Neural progenitor cell (in vitro differentiated cells): ENCODE results near the genes KRT83, KRT6B and KRT73.

DNA sequence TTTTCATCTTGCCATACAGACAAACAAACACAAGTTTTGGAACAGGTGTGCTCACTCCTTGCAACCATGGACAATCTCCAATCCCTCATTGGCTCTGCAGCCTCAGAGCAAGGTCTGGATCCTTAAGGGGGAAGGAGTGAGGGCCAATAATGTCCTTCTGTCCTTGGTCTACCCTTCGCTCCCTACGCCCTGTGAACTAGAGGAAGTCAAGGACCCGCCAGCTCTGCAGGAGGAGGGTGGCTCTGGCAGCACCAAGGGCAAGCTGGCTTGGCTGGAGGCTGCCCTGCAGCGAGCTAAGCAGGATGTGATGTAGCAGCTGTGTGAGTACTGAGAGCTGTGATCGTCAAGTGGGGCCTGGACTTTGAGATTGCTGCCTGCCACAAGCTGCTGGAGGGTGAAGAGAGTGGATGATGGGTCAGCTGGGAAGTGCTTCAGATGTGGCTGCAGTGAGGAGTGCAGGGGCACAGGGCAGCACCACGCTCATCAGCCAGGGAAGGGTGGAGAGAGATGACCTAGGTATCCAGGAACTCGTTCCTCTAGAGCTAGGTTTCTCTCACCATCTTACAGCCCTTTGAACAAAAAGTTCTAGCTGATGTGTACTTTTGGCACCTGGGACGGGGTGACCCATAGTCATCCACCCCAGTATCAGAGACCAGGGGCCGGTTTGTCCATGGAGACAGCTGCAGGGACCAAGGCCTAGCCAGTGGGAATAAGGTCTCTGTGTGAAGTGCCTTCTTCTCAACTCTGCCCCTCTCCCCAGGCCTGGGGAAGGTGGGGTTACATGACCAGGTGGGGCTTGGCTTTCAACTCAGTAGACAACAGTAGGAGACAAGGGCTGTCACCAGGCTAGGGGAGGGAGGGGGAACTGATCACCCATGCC, 3.1 kb downstream of the KRT86 start:
- RAMPAGE, long total RNA, result no peak

GRCh38 chr12:52321175-52321816, at the start of gene KRT83:
Gene KRT83, minus strand, starts transcription at chr12:52321398.
- RAMPAGE, long total RNA, result no peak

DNA sequence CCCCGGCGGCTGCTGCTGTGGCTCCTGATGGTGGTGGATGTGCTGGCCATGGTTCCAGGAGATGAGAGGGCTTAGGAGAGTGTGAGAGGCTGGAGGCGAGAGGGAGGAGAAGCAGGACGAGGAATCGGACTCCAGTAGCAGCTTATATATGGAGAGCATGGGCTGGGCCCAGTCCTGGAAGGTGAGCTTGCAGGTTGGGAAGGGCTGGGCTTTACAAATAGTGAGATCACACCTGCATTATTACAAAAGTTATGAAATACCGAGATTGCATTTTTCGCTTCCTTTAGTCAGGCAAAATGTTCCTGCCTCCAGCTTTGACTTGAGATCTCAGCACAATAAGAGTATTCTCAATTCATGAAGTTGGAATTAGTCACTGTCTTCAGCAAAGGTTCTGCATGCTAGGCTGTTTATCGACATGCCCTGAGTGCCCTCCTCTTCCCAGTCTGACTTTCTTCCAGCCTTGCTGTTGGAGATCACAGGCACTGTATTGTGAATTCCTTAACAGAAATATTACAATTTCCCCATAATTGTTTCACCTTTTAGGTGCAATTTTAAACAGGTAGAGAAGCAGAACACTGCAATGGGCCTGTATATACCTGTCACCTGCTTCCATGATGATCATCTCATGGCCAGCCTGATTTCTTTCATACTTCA, at the start of gene KRT6B:
KRT6B (minus strand) TSS at position 118 of the 654 bp plus-strand sequence.
- RAMPAGE, long total RNA, result no peak

DNA sequence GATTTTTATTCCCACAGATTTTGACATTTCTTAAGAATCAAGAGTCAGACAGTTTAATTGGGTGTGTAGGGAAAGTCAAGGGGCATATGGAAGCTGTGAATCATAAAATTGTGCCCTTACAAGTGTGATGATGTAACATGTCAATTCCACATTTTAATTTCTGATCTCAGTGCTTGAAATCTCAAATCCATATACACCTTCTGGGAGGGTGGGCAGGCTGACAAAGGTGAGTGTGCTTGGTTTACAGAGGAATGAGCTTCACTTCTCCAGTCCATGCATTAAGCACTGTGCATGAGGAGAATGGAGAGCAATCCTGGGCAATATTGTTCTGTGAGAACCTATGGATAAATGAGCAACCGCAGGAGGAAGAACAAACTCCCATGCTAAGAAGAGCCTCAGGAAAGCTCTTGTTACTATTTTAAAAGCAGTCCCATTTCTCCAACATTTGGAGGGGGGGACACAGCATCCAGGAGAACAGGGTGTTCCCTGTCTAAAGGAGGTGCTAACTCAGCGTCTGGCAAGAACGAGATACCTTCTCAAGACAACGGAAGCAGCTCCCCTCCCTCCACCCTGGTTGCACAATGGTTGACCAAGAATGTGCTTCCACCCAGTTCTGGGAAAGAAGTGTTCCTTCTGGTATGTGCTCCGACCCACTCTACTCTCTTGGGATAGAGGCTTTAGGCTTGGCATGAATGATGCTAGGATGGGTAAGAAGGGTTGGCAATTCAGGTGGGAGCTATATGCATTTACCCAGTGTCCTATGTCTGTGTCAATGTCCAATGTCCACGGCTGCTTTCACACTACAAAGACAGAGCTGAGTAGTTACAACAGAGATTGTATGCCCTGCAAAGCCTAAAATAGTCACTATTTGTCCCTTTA, 1.3 kb upstream of the KRT6A start:
- RAMPAGE, long total RNA, result no peak

DNA sequence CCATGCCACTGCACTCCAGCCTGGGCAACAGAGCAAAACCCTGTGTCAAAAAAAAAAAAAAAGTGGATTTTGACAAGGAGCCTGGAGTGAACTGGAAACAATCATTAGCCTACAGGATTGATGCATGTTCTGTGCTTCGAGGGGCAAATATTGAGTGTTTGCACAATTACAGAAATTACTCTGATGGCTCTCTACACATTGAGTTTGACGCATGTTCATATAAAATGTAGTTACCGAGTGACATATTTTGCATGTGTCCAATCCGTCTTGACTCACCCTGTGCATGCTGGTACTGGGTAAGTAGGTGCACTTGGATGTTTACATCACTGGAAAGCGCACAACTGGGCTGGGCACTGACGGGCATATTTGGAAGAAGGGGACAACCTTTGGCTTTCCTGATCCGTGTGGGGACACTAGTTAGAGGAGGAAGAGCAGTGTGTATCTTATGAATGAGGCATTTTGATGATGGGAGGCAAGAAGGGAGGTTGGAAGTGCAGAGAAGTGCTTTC, 4.9 kb upstream of the KRT6A start:
- RAMPAGE, long total RNA, result no peak

GRCh38 chr12:52522253-52523294, 2.4 kb upstream of the KRT5 start:
- RAMPAGE, long total RNA, result no peak

GRCh38 chr12:52618364-52618992, at the start of gene KRT73:
Gene KRT73, minus strand, starts transcription at chr12:52618559.
- RAMPAGE, long total RNA, result no peak

- RAMPAGE, long total RNA, result no peak
Observed at GRCh38 chr12:52678431-52678964, 1.7 kb downstream of the KRT1 start.

- RAMPAGE, long total RNA, result no peak
Observed at GRCh38 chr12:52679614-52680149, 525 bp downstream of the KRT1 start.

GRCh38 chr12:52879305-52880343, 25.3 kb downstream of the KRT8 start:
- RAMPAGE, long total RNA, result no peak

GRCh38 chr12:52884177-52884999, 20.5 kb downstream of the KRT8 start:
- RAMPAGE, long total RNA, result no peak

DNA sequence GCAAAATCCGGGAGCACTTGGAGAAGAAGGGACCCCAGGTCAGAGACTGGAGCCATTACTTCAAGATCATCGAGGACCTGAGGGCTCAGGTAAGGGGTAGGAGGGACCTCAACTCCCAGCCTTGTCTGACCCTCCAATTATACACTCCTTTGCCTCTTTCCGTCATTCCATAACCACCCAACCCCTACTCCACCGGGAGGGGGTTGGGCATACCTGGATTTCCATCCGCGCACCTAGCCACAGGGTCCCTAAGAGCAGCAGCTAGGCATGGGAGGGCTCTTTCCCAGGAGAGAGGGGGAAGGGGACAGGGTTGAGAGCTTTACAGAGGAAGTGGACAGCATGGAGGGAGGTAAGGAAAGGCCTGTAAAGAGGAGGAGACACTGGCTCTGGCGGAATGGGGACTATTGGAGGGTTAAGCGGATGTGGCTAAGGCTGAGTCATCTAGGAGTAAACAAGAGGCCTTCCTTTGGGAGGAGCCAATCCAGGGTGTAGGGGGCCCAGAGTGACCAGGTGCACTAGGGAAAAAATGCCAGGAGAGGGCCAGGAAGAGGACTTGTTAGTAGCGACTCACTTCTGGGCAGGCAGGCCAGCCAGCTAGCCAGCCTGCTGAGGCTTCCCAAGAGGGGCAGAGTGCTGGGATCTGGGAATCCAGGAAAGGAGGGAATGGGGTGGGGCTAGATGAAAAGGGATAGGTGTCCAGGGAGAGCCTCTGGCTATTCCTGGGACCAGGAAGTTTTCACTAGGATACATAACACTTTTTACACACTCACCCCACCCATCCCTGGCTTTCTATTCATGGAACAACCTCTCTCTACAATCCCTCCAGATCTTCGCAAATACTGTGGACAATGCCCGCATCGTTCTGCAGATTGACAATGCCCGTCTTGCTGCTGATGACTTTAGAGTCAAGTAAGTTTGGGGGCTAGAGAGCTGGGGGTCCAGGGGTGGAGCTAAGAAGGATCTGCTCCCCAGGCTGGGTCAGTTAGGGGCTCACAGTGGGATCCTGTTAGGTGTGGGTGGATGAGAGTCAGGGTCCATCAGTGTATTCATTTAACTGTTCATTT, 916 bp downstream of the KRT18 start:
- RAMPAGE, long total RNA, result no peak

GRCh38 chr12:53028433-53028975, 21.4 kb upstream of the TNS2 start:
- RAMPAGE, long total RNA, result no peak

GRCh38 chr12:53047534-53047773, 2.4 kb upstream of the TNS2 start:
- RAMPAGE, long total RNA, result no peak

DNA sequence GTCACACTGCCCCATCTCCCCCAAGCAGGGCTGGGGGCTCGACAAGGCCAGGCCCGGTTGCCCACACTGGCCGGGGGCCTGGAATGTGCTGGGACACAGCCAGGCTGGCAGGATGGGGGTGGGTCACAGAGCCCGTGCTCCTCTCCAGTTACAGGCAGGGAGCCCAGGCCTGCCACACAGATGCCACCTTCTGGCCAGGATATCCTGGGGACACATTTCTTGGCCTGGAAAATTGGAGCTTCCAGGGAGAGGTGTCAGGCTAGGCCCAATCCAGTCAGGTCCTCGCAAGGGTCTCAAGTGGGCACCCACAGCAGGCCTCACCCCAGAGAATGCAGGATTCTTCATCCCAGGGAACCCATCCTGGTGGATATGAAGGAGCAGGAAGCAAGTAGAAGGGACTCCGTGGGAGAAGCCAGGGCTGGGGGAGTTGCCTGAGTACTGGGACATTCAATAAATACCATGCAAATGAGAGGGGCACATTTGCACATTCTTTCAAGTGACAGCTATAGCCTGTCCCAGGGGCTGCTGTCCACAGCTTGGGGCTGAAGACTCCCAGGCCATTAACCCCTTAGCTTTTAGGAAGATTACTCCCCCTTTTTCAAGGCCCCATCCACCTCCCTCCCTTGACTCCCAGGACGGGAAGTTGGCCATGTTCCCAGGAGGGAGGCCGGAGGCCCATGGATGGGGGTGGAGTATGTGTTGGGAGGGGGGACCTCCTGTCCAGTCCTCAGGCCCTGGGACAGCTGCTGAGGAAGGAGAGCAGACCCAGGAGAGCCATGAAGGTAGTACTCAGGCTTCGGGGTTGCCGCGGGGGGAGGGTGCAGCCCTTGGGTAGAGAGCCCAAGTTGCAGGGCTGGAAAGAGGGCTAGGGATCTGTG, 1.2 kb upstream of the TNS2 start:
- RAMPAGE, long total RNA, result no peak

GRCh38 chr12:53066101-53067072, 12.8 kb downstream of the SPRYD3 start:
- RAMPAGE, long total RNA, result no peak

- RAMPAGE, long total RNA, result no peak
Observed at GRCh38 chr12:53173520-53174069, 6.9 kb upstream of the ZNF740 start.

GRCh38 chr12:53197312-53198152, 9.5 kb downstream of the ITGB7 start:
- RAMPAGE, long total RNA, result no peak

DNA sequence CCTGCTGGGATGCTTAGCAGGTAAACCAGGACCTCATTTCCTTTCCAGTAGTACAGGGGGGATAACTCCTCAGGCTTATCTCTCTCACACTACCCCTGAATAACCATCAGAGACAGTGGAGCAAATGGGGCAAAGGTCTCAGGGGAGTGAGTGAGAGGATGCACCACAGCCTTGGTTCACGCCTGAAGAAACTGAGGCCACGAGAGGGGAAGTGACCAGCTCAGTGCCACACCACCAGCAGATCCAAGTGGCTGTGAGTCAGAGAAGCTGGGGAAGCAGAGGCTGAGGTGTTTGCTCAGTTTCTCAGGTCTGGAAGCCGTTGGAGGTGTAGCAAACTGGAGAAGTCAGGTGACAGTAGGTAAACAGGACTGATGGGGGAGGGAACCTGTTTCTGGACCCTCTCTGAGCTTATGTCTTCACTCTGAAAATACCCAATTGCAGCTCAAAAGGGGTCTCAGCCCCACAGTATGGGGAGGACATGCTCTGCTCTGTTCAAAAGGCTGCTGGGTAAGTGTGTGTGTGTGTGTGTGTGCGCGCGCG, 9.3 kb upstream of the ITGB7 start:
- RAMPAGE, long total RNA, result no peak

DNA sequence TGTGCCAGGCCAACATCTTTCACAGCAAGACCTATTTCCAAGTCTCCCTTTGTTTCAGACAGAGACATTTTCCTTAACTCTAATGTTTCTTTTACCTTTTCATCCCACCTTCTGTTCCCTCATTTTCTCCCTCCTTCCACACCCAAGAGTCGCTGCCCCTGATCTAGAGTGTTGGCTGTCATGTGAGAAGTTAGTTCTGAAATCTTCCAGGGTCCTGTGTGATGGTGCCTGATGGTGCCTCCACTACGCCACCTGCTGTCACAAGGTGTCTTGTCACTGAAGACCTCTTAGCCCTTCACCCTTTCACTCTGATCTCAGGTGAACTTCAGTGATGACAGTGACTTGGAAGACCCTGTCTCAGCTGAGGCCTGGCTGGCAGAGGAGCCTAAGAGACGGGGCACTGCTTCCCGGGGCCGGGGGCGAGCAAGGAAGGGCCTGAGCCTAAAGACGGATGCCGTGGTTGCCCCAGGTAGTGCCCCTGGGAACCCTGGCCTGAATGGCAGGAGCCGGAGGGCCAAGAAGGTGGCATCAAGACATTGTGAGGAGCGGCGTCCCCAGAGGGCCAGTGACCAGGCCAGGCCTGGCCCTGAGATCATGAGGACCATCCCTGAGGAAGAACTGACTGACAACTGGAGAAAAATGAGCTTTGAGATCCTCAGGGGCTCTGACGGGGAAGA, 7.5 kb upstream of the PFDN5 start:
- RAMPAGE, long total RNA, result no peak